ENCODE data around the genes CXCL2, AREG, G3BP2 and CCDC158.

DNA sequence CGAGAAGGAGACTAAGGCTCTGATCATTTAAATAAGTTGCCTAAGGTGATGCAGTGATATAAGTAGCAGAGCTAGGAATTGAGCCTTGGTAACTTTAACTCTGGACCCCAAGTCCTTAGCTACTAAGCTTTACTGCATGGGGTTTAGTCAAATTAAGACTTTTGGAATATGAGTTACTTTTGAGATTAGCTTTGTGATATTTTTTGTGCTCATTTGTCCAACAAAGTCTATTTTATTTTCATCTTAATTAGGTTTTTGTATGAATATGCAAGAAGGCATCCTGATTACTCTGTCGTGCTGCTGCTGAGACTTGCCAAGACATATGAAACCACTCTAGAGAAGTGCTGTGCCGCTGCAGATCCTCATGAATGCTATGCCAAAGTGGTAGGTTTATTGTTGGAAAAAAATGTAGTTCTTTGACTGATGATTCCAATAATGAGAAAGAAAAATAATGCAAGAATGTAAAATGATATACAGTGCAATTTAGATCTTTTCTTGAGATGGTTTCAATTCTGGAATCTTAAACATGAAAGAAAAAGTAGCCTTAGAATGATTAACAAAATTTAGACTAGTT lies 10.8 kb downstream of the ALB start:
- PRO-cap, 7 experiments: no peak in any of the 7 experiments

DNA sequence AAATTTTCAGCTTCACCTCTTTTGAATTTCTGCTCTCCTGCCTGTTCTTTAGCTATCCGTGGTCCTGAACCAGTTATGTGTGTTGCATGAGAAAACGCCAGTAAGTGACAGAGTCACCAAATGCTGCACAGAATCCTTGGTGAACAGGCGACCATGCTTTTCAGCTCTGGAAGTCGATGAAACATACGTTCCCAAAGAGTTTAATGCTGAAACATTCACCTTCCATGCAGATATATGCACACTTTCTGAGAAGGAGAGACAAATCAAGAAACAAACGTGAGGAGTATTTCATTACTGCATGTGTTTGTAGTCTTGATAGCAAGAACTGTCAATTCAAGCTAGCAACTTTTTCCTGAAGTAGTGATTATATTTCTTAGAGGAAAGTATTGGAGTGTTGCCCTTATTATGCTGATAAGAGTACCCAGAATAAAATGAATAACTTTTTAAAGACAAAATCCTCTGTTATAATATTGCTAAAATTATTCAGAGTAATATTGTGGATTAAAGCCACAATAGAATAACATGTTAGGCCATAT lies 14.0 kb downstream of the ALB start:
- PRO-cap, 7 experiments: no peak in any of the 7 experiments

DNA sequence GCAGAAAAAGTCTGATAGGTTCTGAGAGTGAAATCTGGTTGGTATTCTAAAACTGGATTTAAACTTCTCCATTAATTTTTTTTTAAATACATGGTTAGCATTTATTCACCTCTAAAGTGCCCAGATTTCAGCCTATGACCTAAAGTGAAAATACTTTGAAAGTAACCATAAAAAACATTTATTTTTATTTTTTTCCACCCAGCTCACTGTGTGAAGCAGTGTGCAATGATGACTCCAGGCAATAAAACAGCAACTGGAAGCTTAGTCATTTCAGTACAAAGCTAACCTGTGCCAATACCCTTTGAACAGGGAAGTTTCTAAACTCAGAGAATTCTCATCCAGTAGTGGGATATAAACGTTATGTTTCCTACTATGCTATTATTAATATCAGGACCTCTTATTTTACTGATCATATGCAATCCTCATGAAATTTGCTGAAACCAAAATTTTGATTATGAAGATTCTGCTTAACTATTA lies 11.1 kb downstream of the RASSF6 start:
- PRO-cap, 7 experiments: no peak in any of the 7 experiments

- PRO-cap, 7 experiments: no peak in any of the 7 experiments
These were observed 6.9 kb downstream of the RASSF6 start for GRCh38 chr4:73612989-73614044.

- PRO-cap, 7 experiments: no peak in any of the 7 experiments
These were observed 19.6 kb upstream of the CXCL8 start for GRCh38 chr4:73720786-73721212.

DNA sequence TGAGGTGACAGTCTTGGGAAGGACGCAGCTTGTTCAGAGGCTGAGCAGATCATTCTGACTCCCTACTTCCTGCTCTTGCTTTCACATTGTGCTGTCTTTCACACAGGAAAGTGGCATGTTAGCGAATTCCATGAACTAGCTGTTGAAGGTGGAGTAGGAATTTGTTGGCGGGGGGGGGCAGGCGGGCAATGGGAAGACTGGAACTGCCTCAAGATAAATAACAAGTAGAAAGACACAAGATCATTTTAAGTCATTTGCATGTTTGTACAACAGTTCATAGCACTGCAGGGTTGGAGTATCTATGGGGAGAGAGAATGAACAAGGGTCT lies 2.4 kb downstream of the PF4V1 start:
- PRO-cap, 7 experiments: peak in 1 of 7 experiments; most common plus-strand start position 165 of the sequence (in 1)

DNA sequence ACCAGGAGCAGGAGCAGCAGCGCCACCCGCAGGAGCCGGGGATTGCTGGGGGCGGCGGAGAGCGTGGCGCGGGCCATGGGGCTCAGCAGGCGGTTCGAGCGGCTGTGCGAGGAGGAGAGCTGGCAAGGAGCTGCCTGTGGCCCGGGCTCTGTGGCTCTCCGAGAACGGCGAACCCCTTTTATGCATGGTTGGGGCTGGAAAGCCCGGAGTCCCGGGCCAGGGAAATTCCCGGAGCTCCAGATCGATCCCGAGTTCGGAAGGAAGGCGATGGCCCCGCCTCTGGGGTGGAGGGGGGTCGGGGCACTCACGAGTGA lies at the start of gene CXCL2:
Gene CXCL2, minus strand, starts transcription at position 152 of the 314 bp plus-strand sequence.
- PRO-cap, 7 experiments: peak in 1 of 7 experiments; most common minus-strand start position 152 of the sequence (in 1)

DNA sequence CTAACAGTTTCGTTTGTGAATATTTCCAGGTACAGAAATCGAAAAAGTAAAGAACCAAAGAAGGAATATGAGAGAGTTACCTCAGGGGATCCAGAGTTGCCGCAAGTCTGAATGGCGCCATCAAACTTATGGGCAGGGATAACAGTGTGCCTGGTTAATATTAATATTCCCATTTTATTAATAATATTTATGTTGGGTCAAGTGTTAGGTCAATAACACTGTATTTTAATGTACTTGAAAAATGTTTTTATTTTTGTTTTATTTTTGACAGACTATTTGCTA lies 19.7 kb downstream of the EREG start:
- PRO-cap, 7 experiments: no peak in any of the 7 experiments

DNA sequence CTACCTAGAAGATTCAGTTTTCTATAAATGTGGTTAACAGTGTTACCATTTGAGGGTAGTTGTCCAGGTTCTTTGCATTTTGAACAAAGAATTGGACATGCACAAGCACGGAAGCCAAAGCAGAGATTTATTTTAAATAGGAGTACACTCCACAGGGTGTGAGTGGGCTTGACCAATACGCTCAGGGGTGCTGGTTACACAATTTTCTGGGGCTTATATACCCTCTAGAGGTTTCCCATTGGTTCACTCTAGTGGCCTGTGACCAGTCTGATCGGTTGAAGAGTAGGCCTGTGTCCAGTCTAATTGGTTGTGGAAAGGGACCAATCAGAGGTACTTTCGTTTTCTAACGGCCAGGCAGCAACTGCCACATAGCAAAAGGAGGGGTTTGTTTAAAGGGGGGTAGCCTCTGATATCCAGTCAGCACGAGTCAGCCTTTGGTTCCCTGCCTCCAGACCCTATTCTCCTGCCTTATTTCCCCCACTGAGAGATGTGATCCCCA lies 11.4 kb upstream of the AREG start:
- PRO-cap, 7 experiments: no peak in any of the 7 experiments

- PRO-cap, 7 experiments: peak in 7 of 7 experiments; most common plus-strand start chr4:74445136 (in 7); most common minus-strand start chr4:74444936 (in 3)
These were observed at the start of gene AREG for GRCh38 chr4:74444638-74445930. Gene AREG, plus strand, starts transcription at chr4:74445136.

DNA sequence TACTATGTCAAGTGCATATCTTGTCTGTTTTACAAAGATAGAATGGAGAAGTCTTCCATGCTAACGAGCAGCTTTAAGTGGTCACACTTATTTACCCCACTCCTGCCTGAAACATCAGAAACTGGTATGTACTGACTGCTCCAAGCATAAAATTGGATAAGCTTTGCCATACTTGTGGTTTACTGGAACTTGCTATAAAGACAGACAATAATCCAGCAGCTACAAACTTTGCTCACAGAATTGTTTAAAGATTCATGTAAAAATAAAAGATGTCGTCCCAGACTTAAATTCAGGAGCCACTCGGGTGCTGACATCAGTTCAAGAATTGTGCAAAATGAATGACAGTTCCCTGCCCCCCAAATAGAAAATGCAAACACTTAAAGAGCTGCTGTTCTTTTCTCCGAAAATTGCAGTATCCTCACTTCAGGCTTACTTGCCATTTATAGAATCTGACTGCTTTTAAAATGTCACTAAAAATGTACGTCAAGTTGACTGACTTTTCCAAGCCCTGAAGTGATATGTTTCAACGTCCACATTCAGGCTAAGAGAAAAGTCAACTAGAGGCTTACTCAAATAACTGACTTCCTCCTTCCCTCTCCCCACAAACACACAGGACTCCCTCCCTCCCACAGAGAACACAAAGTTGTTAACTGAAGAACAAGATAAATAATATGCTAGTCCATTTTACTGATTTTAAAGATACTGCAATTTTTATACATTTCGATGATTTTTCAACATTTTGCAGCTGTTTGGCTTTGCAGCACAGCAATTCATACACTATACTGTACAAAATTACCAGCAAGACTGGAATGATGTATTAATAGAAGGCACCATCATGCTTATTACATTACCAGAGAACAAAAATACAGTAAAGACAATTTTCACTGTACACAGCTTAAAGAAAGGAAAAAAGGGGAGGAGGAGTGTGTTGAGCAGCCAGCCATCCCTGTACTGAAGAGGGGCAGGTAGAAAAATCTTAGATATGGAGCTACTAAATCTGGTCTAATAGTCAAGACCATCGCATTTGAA lies 13.7 kb upstream of the CDKL2 start:
- PRO-cap, 7 experiments: no peak in any of the 7 experiments

GRCh38 chr4:75673003-75674016 lies at the start of gene G3BP2:
Gene G3BP2, minus strand, starts transcription at chr4:75673411.
- PRO-cap, 7 experiments: peak in 7 of 7 experiments; most common plus-strand start chr4:75673555 (in 7); most common minus-strand start chr4:75673412 (in 3)

DNA sequence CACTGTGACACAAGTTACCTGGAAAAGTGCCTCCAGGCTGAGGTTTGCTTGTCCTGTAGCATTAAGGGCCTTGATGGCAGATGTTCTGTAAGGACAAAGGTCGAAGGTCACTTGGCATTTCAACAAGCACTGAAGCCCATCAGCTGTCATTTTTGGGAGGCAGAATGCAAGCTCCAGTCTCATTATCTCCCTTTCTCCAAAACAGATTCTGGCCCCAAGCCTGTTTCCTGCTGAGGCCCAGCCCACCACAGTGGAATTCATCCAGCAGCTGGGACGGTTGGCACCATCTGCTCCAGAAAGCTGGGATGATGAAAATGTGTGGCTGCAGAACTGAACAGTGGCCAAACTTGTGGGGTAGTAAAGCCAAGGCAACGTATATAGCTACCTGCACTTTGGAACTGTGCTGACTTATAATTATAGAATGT lies 17.7 kb upstream of the PPEF2 start:
- PRO-cap, 7 experiments: no peak in any of the 7 experiments

DNA sequence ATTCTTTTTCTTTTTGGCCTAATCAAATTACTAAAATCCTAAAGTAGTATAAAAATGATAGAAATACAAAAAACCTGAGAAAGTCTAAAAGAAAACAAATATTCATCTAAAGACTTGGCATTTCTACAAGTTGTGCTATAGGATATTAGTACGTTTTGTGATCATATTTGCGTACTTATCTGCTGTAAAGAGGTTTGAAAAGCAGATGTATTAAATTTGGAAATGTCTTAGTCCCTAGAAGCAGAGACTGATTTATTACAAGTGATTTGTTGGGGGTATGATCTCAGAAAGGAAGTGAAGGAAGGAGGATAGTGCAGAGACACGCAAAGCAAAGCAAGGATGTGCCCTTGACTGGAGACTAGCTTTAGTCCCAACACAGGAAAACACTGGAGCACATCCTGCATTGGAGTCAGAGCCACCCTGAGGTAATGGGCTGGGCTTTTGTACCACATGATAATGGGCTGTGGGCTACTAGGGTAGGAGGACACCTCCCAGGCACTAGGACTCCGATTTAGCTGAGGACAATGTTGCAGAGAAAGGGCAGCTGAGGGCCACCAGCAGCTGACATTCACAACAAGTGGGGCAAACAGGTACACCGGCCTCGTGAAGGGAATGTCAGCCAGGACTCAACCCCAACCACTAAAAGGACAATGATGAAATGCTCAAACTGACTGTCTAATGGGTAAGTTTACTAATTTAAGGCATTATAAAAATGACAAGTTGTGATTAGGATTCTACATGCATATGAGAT lies 10.3 kb downstream of the SDAD1 start:
- PRO-cap, 7 experiments: no peak in any of the 7 experiments

GRCh38 chr4:76011475-76012523 lies 4.5 kb upstream of the CXCL9 start:
- PRO-cap, 7 experiments: no peak in any of the 7 experiments

- PRO-cap, 7 experiments: no peak in any of the 7 experiments
These were observed 12.6 kb upstream of the NUP54 start for GRCh38 chr4:76160672-76161320.

- PRO-cap, 7 experiments: no peak in any of the 7 experiments
These were observed 5.4 kb downstream of the STBD1 start for GRCh38 chr4:76311759-76312427.

DNA sequence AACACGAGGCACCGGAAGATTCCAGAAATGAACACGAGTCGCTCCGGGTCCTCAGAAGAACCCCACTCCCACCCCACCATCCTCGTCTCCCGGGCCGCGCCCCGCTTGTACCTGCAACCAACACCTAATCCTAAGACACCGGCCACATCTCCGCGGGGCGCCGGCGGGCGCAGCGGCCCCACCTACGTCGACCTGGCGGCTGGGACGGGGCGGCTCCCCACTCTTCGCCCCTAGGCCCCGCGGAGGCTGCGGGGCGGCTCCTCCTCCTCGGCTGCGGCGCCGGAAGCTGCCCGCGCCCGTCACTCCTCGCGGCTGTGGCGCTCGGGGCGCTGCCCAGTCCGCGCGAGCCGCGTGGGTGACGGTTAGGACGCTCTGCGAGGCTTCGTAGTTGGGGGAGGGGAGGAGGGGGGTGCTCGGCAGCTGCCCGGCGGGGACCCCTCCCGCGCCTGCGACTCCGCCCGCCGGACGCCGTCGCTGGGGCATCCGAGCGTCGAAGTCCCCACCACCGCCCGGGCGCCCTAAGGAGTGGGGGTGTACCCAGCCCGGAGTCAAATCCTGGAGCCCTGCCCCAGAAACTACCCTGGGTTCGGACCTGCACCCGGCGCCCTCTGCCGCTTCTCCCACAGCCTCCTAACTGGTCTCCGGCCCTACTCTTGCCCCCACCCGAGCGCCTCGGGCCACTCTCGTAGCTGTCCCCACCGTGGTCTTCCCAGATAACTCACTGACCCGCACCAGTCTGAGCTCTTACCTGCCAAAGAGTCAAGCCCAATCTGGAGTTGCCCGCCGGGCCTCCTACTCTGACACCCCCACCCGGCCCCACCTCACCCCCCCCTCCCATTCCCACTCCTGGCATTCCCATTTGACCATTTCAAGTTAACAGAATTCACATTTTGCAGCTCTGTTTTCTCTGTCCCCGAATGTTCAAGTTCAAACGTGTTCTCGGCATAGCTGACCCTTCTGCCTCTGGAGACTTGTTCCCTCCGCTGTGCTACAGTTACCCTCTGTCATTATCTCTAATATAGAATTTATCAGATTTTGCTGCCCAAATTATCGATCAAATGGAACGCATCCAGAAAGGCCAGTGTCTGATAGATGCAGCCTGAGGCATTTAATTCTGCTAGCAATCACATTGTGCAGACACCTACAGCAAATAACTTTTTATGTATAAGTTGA lies at the start of gene CCDC158:
Gene CCDC158, minus strand, starts transcription at position 288 of the 1,173 bp plus-strand sequence.
- PRO-cap, 7 experiments: no peak in any of the 7 experiments

GRCh38 chr4:76571468-76571846 lies 136.4 kb downstream of the SHROOM3 start:
- PRO-cap, 7 experiments: no peak in any of the 7 experiments

- PRO-cap, 7 experiments: no peak in any of the 7 experiments
These were observed 194.3 kb downstream of the SHROOM3 start for GRCh38 chr4:76629247-76629798.

All from T-cell (primary cell).